ENCODE measurements around a stretch of chr22.

- PRO-cap, result no peak
Measured at GRCh38 chr22:46421047-46421748, 85.7 kb downstream of the TRMU start.

- PRO-cap, result unidirectional peak, plus-strand start at chr22:46457746
Measured at GRCh38 chr22:46457644-46458236, 79.7 kb downstream of the CELSR1 start.

GRCh38 chr22:46538397-46539171 lies 1.2 kb upstream of the CELSR1 start:
- PRO-cap, result no peak

GRCh38 chr22:46546659-46547184 lies 9.3 kb upstream of the CELSR1 start:
- PRO-cap, result no peak

DNA sequence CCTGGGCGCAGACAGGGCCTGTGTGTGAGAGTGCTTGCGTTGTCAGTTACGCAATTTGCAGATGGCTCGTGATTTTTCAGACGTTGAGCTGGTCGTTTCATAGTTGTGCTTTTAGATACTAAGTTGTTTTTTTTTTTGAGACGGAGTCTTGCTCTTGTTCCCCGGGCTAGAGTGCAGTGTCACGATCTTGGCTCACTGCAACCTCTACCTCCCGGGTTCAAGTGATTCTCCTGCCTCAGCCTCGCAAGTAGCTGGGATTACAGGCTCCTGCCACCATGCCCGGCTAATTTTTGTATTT lies 21.0 kb upstream of the GRAMD4 start:
- PRO-cap, result no peak

DNA sequence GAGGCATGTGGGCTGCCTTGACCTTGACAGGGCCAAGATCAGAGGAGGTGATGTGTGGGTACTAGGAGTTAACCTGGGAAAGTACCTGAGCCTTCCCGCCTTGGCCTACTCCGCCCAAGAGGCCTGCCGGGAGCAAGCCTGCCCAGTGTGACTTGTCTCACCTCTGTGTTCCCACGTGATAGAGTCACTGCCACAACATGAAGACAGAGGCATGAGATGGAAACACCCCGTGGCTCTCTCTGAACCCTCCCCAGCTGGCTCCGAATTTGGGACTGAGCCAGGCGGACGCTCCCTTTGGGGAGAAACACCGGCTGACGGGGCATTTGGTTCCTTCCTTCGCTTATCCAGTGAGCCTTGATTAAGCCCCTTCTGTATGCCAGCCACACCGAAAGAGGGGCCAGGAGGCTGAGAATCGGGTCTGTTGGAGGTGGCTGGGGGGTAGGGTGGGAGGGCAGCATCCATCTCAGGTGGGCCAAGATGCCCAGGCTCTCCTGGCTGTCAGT lies 33.6 kb downstream of the GRAMD4 start:
- PRO-cap, result no peak

DNA sequence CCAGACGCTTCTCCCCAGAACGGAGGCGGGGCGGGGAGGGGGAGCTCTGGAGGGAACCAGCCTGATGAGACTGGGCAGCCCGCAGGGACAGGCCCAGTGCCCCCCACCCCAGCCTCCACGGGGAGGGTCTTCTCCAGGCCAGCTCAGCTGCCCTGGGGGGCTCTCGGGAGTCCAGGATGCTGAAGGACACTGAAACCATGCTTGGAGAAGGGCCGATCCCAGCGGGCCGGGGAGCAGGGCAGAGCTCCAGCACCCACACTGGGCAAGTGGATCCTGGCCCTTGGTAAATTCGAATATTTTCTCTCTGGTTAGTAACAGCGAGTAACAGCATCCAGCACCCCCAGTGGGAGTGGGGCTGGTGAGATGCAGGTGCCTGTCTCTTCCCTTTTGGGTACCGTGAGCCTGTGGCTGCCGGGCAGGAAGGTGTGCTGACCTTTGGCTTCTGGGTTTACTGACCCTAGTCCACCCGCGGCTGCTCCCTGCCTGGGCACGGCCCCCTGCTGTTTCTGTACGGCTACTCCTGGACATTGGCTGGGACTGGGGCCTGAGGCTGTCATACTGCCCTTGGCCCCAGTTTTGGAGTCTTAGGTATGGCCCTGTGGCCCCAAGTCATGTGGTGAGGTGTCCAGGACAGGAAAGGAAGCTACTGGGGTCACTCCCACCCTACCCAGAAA lies 35.9 kb downstream of the GRAMD4 start:
- PRO-cap, result no peak

DNA sequence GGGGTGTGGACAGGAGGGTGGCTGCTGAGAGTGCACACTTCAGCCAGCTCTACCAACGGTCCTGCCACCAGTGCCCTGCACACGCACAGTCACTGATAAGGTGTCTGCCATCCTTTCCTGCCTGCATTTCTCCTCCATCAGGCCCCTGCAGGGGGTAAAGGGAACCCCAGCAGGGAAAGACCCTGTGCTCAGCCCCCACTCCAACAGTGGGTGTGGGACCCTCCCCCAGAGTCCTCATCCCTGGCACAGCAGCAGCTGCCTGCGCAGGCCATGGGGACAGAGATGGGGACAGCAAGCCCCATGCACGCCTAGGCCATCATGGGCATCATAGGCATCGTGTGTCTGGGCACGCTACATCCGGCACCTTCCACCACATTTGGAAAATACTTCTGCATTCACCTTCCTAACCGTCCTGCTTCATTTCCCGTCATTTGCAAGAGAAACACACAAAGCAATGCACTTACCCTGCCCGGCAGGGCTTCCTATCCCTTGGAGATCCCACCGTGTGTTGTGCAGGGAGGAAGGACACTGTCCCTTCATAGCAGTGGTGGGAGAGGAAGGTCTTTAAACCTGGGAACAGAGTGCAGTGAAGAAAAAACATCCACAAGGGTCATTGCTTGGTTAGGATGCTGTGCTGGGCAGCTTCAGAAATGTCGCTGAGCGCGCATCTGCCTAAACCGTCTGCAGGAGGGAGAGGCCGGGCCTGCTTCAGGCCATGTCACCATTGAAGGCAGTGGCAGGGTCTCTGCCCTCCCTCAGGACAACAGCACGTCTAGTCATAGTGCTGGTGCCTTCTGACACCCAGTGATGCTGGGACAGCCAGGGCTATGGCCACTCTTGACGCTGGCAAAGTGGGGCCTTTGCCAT lies 43.1 kb downstream of the CERK start:
- PRO-cap, result no peak

DNA sequence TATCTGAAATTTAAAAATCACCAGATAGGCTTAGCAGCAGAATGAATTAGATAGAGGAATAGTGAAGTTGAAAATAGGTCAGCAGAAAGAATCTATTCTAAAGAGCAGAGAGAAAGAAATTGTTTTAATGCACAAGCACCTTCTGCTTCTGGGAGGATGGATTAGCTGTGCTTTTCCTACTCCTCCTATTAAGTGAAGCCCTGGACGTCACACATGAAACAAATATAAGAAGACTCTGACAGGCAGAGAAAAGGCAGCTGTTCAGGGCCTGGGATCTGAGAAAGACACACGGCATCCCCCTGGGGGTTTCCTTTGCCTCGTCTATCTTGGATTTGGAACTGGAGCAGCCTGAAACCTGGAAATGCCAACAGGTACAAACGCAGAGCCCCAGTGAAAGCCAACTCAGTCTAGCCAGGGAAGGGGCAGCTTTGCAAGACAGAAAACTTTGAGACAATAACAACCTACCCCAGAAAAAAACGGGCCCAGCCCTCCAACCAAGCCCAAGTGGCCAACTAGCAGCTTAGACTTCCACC lies 7.5 kb downstream of the CERK start:
- PRO-cap, result no peak

DNA sequence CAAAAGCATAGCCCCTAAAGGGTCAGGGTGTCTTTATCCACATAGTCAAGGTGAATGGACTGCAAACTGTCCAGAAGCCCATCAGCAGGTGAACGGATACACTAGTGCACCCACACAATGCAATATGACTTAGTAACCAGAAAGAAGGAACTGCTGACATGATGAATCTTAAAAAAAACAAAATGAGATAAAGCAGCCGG lies 4.0 kb downstream of the CERK start:
- PRO-cap, result no peak

DNA sequence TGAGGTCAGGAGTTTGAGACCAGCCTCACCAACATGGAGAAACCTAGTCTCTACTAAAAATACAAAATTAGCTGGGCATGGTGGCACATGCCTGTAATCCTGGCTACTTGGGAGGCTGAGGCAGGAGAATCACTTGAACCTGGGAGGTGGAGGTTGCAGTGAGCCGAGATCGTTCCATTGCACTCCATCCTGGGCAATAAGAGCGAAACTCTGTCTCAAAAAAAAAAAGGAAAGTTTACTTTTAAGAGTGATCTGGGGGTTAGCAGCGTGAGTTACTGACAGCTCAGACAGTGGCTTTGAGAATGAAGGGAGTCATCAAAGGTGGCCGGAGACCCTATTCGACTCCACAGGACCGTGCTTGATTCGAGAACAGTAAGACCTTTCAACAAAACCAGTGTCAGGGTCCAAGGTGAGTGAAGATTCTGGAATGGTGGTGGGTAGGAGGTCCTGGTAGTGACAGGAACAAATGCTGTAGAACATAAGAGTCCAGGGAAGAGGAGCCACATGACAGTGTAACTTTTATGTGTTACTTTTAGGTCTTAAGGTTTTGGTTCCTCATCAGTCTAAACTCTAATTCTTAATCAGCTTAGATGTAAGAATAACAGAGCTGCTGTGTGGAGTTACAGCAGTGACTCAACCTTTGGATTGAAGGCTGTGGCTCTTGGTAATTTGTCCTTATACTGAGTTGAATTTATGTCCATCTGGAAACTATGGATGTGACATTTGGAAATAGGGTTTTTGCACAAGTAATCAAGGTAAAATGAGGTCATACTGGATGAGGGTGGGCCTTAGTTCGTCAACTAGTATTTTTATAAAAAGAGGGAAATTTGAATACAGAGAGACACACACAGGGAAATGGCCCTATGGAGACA lies 1.7 kb downstream of the TBC1D22A start:
- PRO-cap, result no peak

GRCh38 chr22:46800608-46801028 lies 38.2 kb downstream of the TBC1D22A start:
- PRO-cap, result no peak

DNA sequence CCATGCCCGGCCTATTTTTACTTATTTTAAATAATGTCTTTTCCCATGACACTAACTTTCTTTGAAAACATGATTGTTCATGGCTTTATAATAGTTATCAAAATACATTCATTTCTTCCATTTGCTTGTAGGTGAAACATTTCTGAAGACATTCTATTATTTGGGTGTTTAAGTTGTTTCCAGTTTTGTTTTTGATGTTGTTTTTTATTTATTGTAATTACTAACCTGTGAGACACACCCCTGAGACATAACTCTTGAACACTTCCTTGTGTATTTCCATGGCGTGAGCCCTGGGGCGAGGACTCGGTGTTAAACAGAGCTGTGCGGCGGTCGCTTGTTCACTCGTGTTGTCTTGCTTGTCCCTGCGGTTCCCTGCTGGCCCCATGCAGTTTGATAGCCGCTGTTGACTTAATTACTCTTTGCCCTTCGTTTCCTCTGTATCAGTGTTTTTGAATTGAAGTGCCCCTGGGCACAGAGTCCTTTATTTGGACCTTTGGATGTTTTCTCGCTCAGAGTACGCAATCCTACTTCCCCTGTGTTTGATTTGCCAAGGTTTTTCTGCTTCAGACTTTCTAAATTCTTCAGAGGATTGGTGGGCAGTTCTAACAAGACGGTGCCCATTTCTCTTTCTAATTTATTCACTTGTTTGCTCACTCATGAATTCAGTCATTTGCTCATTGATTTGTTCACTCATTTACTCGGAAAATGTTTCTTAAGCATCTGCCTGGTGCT lies 52.7 kb downstream of the TBC1D22A start:
- PRO-cap, result no peak

GRCh38 chr22:46830355-46831139 lies 68.1 kb downstream of the TBC1D22A start:
- PRO-cap, result no peak

- PRO-cap, result no peak
Measured at GRCh38 chr22:46916892-46917872, 154.7 kb downstream of the TBC1D22A start.

- PRO-cap, result no peak
Measured at GRCh38 chr22:46936168-46936976, 173.9 kb downstream of the TBC1D22A start.

GRCh38 chr22:46974099-46974508 lies 211.7 kb downstream of the TBC1D22A start:
- PRO-cap, result no peak

- PRO-cap, result no peak
Measured at GRCh38 chr22:48090055-48090485, 399.3 kb upstream of the TAFA5 start.

GRCh38 chr22:48396629-48397240 lies 92.6 kb upstream of the TAFA5 start:
- PRO-cap, result no peak

DNA sequence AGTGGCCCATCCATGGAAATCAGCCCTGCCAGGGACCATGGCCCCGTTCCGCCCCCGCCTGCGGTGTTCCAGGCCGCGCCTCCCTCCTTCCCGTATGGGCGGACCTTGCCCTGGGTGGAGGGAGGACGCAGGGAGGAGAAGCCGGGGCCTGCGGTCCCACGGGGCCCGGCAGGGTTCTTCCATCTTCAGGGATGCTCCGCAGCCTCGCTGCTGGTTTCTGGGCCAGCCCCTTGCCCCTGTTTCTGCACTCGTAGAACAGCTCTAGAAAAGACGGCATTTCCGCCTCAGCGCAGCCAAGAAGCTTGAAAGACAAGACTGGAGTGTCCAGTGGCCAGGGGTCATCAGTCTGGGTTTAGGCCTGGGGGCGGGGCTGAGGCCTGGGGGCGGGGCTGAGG lies 7.8 kb downstream of the TAFA5 start:
- PRO-cap, result no peak

Data from type B pancreatic cell (in vitro differentiated cells).